Epithelial cell of esophagus (primary cell): ENCODE measurements around the gene ABCA6.

DNA sequence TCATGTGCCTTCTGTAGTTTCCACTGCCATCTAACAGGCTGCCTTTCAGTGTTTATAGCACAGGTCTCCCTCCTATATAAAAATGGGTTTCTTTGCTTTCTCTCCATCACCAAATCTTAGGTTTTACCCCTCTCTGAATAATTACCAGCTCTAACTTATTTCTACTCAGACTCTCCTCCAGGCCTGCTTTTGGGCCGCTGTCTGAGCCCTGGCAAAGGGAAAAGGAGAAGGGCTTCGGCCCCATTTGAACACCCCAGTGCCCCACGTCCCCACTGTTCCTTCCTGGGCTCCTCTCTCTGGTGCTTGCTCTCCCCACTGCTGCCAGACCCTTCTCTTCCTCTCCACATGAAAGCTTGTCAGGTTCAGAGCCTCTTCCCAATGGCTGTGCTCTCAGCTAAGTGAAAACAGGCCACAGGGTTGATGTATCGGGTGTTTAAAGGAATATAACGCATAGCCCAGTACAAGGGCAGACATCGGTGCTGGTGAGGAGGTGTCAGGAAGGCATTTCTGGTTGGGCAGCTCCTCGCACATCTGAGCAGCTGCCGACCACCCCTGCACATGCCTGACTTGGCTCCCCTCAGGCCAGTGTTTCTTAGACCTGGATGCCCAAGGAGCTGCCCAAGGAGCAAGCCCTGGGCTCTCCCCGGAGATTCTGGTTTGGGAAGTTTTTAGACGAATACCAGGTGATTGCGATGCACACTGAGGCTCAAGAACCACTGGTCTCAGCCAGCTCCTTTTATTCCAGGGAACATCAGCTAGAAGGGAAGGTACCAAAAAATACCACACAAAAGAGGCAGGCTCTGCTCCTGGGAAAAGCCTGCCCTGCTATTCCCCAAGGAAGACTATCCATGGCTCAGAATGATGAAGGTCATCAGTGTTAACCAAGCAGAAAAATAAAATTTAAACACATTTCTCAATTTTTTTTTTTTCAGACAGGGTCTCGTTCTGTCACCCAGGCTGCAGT is 11.7 kb downstream of the WIPI1 start:
- RRBS: no CpG with 5 or more reads among the region's 12 CpGs

GRCh38 chr17:68446395-68447178 is 10.7 kb downstream of the WIPI1 start:
- RRBS: no CpG with 5 or more reads among the region's 11 CpGs

DNA sequence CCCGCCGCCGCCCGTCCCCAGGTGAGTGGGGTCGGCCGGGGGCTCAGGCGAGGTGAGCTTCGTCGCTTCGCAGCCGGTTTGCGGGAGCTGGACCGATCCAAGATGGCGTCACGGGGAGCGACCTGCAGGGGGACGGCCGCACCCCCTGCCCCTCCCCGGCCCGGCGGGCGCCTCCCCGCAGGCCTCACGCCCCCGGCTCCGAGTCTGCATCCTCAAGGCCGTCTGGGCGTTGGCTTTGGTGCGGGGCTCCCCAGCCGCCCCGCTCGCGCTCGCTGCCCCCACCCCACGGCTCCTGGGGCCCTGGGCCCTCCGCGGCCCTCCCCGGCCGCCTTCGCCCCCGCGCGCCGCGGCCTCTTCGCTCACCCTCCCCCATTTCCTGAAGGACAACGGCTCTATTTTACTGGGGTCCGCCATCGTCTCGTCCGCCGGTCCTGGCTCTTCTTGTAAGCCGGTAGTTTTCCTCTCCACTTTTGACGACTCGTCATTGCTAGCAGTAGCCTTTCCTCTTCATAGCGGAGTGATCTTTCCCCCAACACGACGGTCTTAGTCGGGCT is 375 bp downstream of the PRKAR1A start:
- RRBS: 2% methylated on average over 7 of the region's 59 CpGs

DNA sequence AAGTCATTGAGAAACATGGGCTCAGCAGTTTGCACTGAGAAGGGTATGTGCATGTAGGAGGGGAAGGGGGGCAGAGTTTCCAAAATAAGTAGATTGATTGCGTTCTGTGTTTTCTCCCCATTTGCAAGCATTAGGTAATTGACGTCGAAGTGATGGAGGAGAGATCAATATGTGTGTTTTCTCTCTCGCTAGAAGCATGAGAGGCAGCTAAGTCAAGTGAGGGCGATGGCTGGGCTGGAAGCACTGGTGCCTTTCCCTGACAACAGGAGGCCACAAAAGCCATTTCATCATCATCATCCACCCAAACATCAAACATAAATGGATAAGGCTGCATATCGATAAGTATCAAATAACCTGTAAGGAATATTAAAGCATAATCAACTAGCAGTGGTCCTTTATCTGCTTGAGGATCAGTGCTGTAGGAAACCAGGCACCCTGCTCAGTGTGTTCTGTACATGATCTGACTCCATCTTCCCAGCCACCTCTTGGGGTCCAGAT is 18.9 kb downstream of the FAM20A start:
- RRBS: no CpG with 5 or more reads among the region's 6 CpGs

DNA sequence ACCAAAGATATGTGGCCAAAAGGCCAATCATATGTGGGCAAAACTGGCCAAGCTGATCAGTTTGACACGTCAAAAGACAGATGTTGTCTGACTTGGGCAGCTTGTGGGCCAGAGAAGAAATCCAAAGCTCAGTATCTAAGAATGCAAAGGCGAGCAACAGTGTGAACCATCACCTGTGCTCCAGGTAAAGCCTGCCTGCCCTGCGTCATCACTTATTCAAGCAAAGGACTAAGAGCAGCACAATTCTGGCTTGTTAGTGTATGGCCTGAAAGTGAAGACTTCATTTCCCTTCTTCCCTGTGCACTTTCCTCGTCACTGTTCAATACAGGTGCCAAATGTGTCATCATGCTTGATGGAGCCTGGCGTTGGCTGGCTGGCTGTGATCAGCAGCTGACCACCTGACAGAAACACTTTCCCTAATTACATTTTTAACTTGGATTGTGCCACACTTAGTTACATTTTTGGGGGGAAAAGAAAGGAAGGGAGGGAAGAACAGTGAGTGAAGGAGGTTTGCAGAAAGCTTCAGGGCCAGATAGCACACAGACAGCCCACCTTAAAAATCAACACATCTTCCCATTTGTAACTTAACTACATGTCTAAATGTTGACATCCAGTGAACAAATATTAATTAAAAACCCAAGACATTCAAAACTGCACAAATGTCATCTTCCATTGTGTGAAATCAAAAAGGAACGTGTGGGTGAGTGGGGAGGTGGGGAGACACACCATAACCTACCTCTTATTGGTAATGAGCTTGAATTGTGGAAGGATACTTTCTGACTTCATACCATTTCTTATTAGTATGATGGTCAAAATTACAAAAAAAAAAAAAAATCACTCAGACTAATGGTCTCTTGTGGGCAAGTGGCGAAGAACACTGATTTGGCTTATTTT is 4.5 kb downstream of the FAM20A start:
- RRBS: no CpG with 5 or more reads among the region's 7 CpGs

DNA sequence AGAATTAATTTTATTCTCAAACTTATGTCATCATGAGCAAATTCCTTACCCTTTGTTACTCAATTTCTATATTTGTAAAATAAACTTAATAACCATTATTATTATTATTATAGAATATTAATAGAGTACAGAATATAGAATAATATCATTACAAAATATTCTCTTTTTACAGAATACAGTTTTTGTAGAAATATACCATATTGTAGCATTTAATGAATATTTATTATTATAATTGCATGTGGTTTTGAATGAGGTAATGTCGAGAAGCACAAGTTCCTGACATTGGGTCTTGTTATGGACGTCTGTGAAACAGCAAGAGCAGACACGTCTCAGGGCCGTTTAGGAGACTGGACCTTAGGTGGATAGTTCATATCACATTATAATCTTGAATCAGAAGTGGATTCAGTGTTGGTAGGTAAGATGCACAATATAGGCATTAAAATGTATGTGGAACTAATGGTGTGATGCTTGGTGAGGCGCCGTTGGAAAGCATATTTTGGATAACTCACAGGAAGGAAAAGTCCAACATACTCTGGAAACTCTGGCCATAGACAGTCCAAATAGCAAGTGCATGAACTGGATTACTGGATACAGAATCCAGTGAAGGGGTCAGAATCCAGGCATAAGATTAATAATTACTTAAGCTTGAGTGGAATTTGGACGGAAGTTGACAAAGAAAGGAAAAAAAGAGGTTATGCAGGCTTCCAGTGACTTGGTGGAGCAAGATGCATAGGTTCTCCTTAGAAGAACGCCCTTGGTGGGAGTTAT is 17.3 kb downstream of the ABCA8 start:
- RRBS: no CpG with 5 or more reads among the region's 8 CpGs

- RRBS: no CpG with 5 or more reads among the region's 13 CpGs
Observed at GRCh38 chr17:69084840-69085476, 24.2 kb upstream of the ABCA9 start.

DNA sequence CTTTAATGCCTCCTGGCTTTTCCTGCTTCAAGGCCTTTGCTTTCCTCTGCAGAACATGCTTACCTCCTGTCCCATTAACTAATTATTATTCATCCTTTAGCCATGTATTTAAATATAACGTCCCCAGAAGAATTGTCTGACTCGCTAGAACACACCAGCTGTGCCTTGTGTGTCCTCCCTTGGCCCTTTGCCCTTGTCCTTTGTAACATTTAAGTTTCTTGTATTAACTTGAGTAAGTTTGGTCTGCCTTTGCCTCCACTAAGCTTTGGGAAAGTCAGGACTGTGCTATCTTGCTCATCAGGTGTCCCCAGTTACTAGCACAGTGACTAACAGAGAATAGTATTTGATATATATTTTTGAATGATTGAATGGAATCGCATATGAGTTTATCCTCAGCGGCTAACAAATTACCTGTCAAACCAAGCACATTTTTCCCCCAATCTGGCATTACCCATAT is 29.7 kb upstream of the ABCA9 start:
- RRBS: no CpG with 5 or more reads among the region's 4 CpGs

GRCh38 chr17:69141644-69142398 is at the start of gene ABCA6:
TSS of gene ABCA6 (minus strand) at chr17:69141895.
- RRBS: no CpG with 5 or more reads among the region's 4 CpGs

GRCh38 chr17:69150965-69151567 is 9.4 kb upstream of the ABCA6 start:
- RRBS: no CpG with 5 or more reads among the region's 3 CpGs

DNA sequence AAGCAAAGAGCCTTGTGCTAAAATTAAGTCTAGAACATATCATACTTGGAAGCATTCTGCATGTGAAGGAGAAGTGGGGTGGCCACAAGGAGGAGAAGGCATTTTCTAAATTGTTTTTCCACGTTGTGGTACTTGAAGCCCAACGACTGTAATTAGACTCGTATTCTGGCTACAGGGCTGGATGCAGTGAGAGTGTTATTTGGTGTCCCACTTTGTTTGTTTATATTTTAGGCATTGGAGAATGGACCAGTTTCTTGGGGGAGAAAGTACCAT is 71.5 kb downstream of the MAP2K6 start:
- RRBS: no CpG with 5 or more reads among the region's 3 CpGs

DNA sequence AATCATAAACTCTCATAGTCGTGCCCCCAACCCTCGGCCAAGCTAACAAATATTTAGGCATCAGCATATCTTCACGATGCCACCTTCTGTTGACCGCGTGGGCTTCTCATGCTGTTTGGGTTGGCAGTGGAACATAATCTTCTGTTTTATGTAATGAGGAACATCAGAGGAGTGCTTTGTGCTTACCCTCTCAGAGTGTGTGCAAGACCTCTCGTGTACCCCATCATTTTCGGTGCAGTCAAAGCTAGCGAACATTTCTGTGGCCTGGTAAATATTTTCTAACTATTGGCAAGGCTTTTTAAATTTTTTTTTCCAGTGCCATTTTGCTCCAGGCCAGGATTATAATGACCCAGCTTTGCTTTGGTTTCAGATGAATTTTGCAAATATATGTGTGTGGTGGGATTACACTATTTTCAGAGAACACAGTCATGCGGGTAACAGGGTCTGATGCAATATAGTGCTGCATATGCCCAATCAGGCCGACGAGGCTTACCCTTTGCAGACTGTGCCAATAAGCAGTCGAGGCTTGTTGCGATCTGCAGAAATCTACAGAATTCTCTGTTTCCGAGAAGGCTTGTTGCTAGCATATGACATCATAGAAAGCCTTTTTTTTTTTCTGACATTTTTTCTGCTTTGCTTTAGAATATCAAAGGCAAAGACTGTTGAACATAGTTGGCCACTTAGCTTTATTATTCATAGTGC is 86.9 kb downstream of the MAP2K6 start:
- RRBS: no CpG with 5 or more reads among the region's 14 CpGs

DNA sequence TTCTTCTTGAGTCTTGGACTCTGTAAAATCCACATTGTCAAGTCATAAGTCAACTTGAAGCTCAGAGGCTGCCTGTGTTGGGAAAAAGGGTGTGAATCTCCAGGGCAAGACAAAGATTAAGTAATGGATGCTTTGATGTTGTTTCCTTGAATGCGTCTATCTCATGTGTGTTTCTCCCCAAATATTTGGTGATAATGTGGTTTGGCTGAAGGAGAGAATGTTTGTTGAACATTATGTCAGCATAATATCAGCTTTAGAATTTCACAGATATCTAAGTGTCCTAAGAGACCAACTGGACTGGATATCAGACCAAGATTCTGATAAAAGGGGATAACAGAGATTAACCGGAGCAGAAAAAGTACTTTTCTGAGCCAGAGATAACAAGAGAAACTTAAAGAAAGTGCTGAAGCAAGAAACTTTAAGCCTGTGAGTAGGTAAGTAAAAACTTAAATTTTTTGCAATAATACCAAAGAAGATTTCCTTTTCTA is 24.0 kb upstream of the KCNJ16 start:
- RRBS: no CpG with 5 or more reads among the region's 2 CpGs

GRCh38 chr17:70104682-70105612 is 29.9 kb downstream of the KCNJ16 start:
- RRBS: no CpG with 5 or more reads among the region's 15 CpGs

DNA sequence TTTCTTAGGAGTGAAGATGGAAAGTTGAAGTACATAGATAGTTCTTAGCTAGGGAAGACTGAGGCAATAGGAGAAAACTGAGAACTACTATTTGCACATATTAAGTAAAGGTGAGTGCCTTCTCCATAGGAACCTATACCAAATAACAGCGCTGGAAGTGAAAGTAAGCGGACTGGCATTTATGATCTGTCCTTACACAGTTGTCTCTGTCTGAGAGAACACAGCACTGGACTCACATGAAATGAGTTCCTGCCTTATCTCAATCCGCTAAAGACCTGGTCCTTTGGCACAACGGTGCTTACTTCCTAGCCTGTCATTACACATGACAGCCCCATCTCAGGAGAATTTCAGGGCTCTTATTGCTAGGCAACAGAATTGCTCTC is 4.2 kb downstream of the KCNJ2 start:
- RRBS: no CpG with 5 or more reads among the region's 4 CpGs

- RRBS: no CpG with 5 or more reads among the region's 17 CpGs
Observed at GRCh38 chr17:71440355-71441064, 680.3 kb upstream of the SOX9 start.

DNA sequence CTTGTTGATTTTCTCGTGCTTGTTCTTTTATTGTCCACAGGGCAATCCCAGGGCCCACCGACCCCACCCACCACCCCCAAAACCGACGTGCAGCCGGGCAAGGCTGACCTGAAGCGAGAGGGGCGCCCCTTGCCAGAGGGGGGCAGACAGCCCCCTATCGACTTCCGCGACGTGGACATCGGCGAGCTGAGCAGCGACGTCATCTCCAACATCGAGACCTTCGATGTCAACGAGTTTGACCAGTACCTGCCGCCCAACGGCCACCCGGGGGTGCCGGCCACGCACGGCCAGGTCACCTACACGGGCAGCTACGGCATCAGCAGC is 2.6 kb downstream of the SOX9 start:
- RRBS: 7% methylated on average over 5 of the region's 26 CpGs

GRCh38 chr17:72219246-72220113 is 98.7 kb downstream of the SOX9 start:
- RRBS: 9% methylated on average over 3 of the region's 31 CpGs

DNA sequence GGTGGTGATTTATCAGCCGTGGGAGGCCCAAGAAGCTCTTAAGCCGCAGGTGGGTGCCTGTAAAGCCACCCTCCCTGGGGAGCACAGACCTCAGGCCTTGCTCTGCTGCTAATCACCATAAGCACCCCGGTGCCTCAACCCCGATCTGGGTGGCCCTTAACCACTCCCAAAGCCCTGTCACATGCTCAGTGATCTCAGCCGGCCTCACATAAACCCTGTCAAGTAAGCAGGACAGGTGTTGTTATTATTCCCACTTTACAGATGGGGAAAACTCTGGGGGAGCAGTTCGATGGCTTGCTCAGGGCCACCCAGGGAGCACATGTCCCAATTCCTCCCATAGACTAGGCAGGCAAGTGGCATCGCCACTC is 299.1 kb downstream of the SOX9 start:
- RRBS: 79% methylated on average over 1 of the region's 7 CpGs

GRCh38 chr17:72444971-72445417 is 324.2 kb downstream of the SOX9 start:
- RRBS: no CpG with 5 or more reads among the region's 7 CpGs